A375 (cell line): Measurements from ENCODE around the gene UTS2B.

GRCh38 chr3:188402361-188403033 lies 248.5 kb downstream of the LPP start:
- RAMPAGE, long total RNA, result no peak

DNA sequence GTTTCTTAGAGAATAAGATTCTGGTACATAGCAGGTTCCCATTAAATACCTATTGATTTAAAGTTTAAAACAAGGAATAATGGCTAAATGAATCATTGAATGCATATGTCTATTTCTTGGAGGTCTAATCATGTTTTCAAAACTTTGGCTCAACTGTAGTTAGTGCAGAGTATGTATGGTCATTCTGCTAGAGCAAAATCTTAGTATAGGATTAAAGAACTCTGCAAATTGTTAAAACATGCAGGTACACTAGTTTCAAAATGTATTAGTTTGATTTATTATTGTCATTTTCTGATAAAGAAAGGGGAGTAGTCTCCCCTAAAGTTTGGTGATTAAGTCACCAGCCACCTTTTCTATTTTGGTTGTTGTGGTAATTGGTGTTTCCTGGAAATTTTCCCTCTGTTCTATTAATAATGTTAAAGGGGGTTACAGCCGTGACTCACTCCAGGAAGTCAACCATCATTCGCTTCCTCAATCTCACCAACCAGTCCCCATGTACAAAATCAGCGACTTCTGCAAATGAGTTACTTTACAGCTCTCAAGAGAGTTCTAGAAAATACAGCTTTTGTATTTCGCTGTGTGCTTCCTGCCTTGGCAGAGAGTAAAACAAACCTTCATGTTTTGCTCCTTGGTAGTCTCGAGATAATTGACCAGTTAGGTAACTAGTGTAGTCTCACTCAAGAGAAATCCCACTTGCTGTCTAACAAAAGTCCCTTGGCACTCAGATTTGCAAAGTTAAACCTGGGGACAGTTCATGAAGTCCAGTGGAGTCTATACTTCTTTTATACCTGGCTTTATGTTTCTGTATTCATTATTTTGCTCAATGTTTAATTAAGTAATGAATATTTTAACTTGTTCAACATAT lies 285.1 kb downstream of the LPP start:
- RAMPAGE, long total RNA, result no peak

DNA sequence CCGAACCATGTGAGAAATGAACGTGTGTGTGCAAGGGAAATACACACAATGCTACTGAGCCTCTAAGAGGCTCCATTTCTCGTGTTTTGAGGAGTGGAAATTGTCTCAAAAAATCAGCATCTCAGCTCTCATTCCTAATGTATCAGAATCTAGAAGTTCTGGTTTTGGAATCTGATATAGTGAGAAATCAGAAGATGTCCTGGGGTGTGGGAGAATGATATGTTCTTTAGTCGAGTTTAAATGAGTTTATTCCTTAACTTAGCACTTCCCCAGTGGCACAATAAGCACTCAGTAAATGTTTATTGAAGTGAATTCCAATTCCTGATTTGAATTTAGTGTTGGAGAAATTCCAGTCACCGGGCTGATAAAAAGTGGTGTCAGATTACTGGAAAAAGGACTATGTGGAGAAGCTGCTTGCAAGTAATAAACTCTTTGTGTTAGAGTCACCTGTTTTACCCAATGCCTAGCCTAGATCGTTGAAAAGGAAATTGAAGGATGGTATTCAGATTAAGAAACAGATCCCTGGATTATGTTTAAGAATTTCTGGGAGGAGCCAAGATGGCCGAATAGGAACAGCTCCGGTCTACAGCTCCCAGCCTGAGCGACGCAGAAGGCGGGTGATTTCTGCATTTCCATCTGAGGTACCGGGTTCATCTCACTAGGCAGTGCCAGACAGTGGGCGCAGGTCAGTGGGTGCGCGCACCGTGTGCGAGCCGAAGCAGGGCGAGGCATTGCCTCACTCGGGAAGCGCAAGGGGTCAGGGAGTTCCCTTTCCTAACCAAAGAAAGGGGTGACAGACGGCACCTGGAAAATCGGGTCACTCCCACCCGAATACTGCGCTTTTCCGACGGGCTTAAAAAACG lies 481.8 kb downstream of the LPP start:
- RAMPAGE, long total RNA, result no peak

DNA sequence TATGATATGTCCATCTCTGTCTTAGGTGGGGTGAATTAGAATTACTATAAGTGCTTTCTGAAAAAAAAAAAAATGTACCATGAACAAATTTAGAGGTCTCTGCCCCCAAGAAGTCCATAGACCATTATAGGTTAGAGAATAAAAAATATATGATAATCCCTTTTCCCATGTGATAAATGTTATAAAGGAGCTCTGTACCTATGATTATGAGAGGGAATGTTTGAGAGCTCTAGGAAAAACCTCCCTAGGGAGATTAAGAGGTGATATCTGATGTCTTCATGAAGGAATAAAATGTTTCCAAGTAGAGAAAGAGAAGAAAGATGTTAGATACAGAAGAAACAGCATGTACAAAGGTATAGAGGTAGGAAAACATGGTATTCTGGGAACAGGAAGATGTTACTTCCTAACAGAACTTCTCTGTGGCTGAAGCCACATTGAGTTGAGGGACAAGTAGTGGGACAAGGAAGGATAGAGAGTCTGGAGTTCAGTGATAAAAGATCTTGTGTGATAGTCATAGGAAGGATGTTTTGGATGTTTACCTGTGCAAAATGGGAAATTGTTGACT lies 442.9 kb upstream of the TPRG1 start:
- RAMPAGE, long total RNA, result no peak

DNA sequence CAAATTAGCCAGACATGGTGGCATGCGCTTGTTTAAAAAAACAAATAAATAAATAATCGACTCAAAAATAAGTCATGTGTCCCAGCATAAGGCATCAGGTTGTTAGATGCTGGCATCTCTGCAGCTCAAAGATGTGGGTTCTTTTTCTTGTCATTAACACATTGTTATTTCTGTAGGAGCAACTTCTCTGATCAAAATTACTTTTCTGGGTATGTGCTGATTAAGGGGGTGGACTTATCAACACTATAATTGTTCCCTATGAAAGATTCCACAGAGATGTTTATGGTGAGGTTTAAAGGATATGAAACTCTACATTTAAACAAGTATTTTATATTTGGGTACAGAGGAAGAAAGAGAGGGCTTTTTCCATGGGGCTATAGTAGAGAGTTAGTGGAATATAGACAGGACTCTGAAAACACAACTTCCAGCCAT lies 294.0 kb upstream of the TPRG1 start:
- RAMPAGE, long total RNA, result no peak

- RAMPAGE, long total RNA, result no peak
Measured at GRCh38 chr3:188881533-188882412, 290.0 kb upstream of the TPRG1 start.

GRCh38 chr3:188951662-188952245 lies 220.0 kb upstream of the TPRG1 start:
- RAMPAGE, long total RNA, result no peak

- RAMPAGE, long total RNA, result no peak
Measured at GRCh38 chr3:189596317-189596972, 34.7 kb upstream of the TP63 start.

DNA sequence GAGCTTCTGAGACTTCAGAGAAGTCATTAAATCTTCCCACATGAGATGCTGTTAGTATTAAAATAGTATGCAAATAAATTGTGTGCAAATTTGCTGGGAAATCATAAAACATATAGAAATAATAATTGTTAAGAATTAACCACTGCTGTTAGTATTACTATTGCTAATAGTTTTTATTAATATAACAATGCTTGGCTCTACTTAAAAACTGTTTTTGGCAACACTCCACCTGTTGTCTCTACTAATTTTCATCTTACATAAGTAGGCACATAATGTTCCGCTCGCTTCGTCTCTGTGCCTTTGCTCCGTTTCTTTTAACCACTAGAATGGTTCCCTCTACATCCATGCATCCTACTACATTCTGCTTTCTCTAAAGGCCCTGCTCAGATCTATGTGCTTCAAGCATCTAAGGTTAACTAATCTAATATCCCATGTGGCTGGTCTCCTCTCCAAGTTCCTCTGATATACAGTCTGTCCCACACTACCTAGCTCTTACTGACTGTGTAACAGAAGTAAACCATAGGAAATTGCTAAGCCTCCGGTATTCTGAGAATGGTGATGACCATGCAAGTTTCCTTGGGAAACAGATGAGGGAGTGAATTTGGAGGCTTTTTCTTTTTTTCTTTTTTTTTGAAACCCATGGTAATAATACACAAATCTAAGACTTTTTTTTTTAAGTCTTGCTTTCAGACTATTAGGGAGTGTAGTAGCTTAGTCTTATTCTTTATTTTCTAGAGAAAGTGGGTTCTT lies 138.3 kb downstream of the P3H2 start:
- RAMPAGE, long total RNA, result no peak

DNA sequence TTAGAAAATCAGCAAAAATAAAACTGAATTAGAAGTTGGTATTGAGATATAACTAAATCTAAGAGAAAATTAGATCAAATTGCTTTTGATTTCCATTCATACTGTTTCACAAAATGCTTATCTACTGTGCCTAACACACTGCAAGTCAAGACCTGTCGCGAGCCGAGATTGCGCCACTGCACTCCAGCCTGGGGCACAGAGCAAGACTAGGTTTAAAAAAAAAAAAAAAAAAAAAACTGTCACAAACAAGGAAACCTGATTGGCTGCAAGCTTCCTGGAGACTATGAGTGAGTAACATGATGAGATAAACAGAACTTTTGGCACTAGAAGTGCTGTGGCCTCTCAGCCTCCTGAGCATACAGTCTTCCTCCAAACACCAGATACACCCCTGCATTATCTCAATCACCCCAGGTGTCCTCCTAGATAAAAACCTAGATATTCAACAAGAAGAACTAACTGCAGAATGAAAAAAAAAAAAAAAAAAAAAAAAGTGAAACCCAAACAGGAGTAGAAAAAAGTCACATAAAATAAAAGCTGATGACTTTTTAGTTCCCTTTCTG lies 82.6 kb downstream of the P3H2 start:
- RAMPAGE, long total RNA, result no peak

- RAMPAGE, long total RNA, result no peak
Measured at GRCh38 chr3:190073253-190073956, 47.3 kb downstream of the P3H2 start.

DNA sequence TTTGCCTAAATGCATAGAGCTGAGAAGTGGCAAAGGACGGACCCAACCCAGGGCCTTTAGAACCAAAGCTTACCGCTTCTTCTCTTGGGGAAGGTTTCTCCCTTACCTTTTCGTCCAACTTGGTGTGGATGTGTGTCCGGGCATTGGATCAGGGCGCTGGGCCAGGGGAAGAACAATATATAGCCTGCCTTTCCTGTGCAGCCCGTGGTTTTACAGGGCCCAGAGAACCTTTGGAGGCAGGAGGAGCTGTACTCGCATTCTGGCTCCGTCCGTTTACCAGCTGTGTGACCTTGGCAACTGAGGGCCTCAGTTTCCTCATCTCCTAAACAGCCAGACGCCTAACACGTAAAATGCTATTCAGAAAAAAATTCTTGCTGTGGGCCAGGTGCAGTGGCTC lies 732 bp upstream of the P3H2 start:
- RAMPAGE, long total RNA, result no peak

DNA sequence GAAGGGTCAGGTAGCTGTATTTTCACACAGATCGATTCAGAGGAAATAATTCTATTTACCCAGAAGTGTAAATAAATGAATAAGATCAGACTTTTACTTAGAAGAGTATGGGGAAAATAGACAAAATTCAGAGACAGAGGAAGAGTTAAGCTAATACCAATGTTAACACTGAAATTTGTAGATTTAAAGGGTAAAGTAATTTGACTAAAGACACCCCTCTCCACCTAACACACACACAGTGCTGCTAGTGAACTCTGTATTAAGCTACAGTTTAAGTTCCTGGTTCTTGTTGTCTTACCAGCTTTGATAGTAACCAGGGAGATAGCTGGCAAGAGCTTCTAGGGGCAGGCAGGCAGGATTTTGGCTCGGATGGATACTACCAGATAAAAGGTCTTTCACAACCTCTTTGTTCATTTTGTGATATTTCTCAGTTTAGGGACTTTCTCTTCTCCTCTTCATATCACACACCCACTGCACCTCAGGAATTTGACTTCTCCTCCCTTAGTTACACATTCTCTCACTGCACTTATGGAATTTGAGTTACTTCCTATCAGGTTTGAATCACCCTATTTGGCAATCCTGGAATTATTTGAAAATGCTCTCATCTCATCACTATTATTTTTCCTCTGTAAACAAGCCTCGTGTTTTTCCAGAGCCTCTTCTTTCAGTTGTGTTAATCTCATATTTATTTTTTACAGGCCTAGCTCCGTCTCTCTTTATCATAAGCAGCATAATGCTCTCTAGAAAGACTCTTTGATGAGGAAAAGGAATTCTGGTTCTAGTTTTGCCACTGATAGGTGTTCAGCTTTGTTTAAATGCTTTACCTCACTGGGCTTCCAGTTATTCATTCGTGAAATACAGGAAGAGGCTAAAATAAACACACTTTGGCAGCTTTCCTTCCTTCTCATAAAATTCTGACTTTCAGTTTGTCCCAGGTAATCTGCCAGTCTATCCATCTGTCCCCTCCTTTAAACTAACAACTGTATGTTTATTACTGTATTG lies 22.9 kb upstream of the CLDN1 start:
- RAMPAGE, long total RNA, result no peak

- RAMPAGE, long total RNA, result no peak
Measured at GRCh38 chr3:190696418-190697183, 165.9 kb downstream of the GMNC start.

DNA sequence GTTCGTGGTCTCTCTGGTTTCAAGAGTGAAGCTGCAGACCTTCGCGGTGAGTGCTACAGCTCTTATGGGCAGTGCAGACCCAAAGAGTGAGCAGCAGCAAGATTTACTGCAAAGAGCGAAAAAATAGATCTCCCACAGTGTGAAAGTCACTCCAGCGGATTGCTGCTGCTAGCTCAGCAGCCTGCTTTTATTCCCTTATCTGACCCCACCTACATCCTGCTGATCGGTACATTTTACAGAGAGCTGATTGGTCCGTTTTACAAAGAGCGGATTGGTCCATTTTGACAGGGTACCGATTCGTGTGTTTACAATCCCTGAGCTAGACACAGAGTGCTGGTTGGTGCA lies 12.9 kb upstream of the CCDC50 start:
- RAMPAGE, long total RNA, result no peak

DNA sequence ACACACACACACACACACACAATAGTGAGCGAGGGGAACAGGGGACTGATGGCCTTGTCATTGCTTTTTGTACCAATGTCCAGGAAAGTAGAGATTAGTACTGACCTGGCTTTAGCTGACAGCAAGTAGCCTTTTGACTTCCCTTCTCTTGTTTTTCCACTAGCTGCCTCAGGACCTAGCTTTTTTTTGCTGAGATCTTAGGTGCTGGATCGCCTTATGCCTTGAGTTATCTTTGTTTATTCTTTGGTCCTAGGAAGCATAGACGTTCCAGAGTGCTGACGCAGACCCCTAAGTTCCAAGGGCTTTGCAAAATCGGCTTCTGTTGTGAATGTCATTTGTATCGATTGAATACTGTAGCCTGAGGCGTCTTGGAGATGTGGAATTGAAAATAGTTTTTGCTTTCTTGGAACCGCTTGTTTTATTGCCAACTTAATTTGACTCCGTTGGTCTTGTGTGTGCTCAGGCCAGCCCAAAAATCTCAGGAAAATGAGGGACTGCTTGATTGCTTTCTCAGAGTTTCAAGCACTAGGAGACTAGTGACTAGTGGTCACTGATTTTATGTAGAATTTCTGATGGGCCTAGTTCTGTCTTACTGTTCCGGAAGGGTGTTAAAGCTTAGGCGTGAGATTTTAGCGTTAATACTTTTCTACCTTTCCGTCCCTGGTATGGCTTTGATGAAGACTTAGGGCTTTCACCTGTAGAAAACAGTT lies at the start of gene UTS2B:
Gene UTS2B, minus strand, starts transcription at position 218 of the 710 bp plus-strand sequence.
- RAMPAGE, long total RNA, result no peak

DNA sequence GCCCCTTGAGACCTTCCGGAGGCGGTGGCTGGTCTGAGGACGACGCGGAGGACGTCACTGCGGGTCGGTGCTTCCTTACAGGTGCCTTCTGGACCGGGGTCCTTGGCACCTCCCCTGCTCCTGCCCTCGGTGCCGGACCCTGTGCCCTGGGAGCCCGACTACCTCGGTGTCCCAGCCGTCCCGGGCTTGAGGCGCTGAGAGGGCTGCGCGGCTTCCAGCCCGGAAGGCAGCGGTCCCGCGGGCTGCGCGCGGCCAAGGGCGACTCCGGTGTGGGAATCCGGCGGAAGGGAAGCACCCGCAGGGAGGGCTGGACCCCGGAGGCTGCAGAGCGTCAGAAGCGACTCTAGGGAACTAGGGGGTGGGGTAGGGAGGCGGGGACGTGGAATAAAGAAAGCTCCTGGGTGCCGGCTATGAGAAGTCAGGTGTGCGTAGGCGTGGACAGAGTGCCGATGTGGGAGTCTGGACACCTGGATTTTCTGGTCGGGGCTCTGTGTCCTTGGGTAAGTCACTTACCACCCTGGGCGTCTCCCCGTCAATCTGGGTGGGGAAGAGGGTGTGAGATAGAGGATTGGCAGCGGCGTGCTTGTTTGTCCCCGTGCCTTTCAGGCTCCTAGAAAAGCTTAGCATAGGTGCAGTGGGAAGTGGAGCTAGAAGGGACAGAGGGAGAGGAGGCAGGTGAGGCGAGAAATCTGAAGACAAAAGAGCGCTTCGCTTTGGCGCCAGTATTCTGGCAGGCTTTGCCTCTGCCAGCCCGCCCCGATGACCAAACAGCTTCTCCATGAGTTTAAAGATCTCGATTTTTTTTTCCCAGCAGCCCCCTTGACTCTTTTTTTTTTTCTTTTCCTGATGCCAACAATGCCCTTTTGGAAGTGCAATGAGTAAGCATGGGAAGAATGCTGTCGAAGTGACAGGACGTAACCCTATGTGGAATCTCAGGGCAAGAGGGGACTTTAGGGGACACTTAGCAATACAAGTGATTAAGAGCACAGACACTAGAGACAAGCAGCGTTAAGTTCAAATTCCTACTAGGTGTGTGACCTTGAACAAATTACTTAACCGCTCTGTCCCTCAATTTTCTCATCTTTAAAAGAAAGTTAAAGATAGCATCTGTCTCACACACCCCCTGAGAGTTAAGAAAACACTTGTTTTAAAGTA lies 212.0 kb downstream of the FGF12 start:
- RAMPAGE, long total RNA, result no peak

GRCh38 chr3:192841373-192841803 lies 76.3 kb downstream of the MB21D2 start:
- RAMPAGE, long total RNA, result no peak

DNA sequence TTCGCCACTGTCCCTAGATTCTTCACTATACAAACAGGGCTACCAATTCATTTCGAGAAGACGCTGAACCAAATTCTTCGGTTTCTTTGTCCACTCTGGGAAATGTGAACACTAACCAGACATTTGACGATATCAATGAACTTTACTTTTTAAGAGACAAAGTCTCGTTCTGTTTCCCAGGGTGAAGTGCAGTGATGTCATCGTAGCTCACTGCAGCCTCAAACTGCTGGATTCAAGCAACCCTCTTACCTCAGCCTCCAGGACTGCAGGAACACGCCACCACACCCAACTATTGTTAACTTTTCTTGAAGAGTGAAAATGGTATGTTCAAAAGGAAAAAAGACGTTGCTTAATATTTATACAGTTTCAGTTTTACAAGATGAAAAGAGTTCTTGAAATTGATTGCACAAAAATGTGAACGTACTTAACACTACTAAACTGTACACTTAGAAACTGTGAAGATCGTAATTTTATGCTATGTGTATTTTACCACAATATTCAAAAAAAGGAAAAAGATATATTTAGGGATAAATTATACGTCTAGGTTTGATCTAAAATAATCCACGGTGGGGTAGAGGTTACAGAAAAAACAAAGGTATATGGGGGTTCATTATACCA lies 30.5 kb downstream of the MB21D2 start:
- RAMPAGE, long total RNA, result no peak

DNA sequence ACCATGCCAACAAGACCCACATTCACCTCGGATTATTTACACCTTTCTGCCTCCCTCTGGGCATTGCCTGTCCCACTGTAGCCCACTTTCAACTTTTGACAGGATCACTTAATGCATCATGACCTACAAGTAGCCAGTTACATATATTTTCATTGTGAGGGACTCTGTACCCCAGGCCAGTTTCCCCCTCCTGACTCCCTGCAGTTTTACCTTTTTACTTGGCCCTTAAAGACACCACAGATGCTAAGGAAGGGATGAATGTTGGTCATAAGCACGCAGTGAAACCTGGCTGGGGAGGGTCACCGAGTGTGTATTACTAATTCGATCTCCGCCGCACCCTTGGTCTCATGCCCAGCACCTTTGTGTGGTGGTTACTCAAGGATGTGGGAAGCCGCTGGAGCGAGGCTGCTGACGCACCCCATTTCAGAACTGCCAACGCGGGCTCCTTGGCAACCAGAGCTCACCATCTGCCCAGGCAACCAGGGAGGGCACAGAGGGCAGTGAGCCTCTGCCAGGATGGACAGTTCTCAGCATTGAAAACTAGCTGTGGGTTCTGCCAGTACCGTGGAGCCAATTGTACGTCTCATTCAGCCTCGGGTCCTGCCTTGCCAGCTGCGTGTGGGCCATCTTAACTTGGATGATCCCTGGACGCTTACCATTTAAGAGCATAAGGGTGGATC lies 238.4 kb downstream of the OPA1 start:
- RAMPAGE, long total RNA, result no peak